ENCODE measurements around a stretch of chr4.

- PRO-cap, 2 experiments, result no peak in any of the 2 experiments
Observed at GRCh38 chr4:99946911-99947638, 657 bp upstream of the DNAJB14 start.

- PRO-cap, 2 experiments, result no peak in any of the 2 experiments
Observed at GRCh38 chr4:99949431-99950172, 473 bp downstream of the H2AZ1 start.

DNA sequence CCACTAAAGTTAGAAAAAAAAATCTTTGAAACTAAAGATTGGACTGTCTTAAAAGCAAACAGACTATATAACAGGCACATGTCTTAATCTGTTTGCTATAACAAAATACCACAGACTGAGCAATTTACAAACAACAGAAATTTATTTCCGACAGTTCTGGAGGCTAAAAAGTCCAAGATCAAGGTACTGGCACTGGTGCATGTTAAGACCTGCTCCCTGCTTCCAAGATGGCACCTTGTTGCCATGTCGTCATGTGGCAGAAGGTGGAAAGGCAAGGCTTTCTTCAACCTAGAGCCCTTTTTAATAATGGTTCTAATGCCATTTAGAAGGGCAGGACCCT is 72.0 kb upstream of the H2AZ1 start:
- PRO-cap, 2 experiments, result no peak in any of the 2 experiments

DNA sequence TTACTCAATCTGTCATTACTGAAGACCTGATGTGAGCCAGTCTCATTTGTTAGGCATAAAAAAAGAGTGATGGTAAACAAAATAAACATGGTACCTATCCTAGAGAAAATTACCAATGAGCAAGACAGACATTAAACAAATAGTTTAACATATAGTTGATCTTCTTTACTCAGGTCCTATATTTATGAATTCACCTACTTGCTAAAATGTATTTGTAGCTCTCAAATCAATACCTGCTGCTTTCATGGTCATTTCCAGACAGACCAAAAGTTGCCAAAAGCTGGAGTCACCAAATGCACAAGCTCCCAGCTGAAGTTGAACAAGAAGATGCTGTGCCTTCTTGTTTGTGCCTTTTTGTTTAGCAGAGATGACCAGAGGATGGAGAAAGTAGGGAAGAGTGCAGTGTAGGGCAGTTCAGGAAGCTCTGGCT is 161.5 kb upstream of the EMCN start:
- PRO-cap, 2 experiments, result no peak in any of the 2 experiments

DNA sequence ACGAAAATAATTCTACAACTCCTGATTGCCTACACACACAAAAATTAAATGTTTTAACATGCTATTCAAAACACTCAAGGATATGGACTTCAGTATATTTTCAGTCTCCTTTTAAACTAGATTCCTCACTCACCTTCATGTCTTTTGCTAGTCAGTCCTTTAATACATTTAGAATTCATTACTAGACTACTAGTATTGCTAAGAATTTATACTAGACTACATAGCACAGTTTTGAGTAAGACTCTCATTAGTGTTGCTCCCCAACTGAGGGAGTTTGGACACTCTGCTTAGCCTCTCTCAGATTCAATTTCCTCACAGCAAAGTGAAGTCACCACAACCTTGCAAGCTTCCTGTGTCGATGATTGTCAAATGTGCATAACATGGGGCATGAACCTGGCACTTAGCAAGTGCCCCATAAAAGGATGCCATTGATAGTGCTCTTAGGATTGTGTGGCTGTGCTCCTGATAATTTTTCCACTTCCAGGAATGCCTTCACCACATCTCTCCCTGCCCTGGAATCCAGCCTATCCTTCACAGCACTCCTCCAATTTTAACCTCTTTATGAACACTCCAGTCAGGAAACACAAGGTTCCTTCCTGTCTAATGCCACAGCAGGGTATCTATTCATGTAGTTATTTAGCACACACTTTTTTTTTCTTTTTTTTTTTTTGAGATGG is 309.5 kb downstream of the PPP3CA start:
- PRO-cap, 2 experiments, result no peak in any of the 2 experiments

- PRO-cap, 2 experiments, result no peak in any of the 2 experiments
Observed at GRCh38 chr4:101040372-101040984, 306.8 kb downstream of the PPP3CA start.

- PRO-cap, 2 experiments, result no peak in any of the 2 experiments
Observed at GRCh38 chr4:101178634-101179369, 168.5 kb downstream of the PPP3CA start.

DNA sequence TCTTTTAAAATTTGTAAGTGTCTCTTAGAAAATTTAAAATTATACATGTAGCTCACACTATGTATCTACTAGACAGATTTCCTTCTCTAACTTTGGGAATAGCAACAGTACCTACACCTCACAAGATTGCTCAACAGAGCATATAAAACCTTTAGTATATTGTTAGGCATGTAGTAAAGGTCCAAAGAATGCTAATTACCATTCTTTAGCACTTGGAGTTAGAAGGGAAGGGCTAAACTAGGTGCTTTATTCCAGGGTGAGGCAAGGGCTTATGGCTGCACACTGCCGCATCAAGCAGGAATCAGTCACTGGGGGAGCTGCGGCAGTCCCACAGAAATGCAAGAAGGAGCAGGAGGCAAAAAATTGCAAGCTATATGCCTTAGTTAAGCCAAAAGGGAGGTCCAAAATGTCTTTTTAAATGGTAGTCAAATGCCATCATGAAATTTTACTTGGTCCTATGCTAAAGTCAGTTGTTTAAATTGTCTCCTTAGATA is 162.7 kb downstream of the PPP3CA start:
- PRO-cap, 2 experiments, result no peak in any of the 2 experiments

DNA sequence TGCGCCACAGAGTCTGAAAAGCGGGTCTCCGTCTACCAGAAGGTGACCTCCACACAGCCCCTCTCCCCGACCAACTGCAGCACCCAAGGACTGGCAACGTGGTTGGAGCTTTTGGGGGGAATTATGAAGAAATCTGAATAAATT is 1.3 kb upstream of the PPP3CA start:
- PRO-cap, 2 experiments, result no peak in any of the 2 experiments

DNA sequence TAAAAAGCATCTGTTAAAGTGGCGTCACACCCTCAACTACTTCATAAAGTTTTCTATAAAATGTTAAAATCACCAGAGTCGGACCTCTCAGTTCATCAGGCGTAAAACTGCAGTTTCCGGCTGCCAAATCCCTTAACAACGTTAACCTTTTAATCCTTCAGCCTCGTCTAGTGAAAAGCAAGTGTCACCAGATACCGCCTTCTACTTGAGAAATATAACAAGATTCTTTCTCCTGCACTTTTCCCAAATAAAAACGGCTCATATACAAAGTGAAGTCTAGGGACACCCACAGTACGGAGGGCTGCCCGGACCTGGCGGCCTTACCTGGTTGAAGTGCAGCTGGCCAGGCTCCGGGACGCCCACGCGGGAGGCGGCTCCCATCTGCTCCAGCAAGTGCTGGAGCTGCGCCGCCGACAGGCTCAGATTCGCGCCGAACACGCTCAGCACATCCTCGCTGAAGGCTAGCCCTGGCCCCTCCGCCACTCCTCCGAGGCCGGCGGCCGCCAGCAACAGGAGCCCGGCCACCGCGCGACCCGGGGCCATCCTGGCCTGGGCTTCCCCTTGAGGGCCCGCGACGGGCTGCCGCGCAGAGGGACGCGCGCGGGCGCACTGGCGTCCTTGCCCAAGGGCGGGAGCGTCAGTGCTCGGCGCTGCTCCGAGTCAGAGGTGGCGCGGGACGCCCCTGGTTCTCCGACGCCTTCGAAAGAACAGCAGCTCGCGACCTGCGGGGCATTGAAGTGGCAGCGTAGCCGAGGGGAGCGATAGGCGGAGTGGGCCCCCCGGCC is 970 bp downstream of the SLC39A8 start:
- PRO-cap, 2 experiments, result peak in 2 of 2 experiments; most common plus-strand start position 422 of the sequence (in 2)

- PRO-cap, 2 experiments, result no peak in any of the 2 experiments
Observed at GRCh38 chr4:102352833-102353244, 7.6 kb upstream of the SLC39A8 start.

- PRO-cap, 2 experiments, result peak in 2 of 2 experiments; most common minus-strand start chr4:102614947 (in 1)
Observed at GRCh38 chr4:102614702-102615585, 113.8 kb downstream of the NFKB1 start.

GRCh38 chr4:102781573-102781956 is 20.8 kb upstream of the MANBA start:
- PRO-cap, 2 experiments, result peak in 1 of 2 experiments; most common minus-strand start chr4:102781692 (in 1)

DNA sequence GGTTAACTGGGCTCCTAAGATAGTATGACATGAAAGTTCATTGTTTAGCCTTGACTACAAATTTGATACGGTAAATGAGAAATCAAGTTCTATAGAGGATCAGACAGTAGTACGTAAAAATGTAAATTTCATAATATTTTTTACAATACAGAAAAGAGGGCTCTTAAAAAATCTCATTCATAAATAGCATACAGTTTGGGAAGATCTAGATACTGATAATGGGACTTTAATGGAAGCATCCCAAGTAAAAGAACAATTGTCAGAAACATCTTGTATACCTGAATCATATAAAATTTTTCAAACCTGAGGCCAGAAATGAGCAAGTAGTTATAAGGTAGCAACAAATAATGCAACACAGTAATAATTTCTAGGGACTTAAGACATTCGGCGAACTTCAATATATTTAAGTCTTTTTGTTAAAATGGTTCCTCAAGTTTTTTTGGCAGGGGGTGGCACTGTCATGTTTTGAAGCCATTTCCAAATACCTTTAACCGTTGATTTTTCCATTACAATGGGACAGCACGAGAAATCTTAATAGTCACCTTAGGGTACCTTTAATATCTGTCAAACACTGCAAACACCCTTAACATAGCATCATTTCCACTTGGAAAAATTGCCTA is 32.5 kb upstream of the MANBA start:
- PRO-cap, 2 experiments, result no peak in any of the 2 experiments

GRCh38 chr4:102817485-102817965 is 9.8 kb downstream of the UBE2D3 start:
- PRO-cap, 2 experiments, result no peak in any of the 2 experiments

DNA sequence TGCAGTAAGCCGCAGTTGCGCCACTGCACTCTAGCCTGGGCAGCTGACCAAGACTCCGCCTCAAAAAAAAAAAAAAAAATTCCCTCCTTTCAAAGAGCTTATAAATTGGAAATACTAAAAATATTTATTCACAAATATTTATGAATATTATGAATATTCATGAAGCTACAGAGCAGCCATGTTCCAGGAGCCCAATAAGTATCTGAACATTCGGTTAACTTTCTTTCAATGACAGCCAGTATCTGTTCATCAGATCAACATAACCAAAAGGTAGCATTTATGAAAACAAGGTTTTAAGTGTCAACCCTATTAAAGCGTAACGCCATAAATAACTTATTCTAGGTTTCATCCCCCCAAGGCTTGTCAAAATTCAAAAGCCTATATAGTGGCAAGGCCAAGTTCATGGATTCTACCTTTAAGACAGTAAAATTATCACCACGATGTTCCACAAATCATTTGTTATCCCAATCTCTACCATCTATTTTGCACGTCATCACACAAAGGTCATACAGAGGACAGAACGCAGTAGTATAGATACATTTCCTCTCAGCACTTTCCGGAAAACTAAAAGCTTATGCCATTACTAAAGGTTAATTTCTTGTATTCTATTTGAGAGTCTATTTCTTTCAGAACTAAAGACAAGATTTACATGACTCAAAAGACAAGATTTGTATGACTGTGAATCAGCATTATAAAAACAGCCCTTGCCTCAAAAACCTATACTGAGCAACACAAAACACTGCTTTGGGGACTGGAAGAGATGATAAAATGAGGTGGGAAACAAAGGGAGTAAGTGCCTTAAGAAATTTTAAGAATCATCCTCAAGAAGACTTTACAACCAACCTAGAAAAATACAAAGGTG is 7.9 kb downstream of the UBE2D3 start:
- PRO-cap, 2 experiments, result no peak in any of the 2 experiments

DNA sequence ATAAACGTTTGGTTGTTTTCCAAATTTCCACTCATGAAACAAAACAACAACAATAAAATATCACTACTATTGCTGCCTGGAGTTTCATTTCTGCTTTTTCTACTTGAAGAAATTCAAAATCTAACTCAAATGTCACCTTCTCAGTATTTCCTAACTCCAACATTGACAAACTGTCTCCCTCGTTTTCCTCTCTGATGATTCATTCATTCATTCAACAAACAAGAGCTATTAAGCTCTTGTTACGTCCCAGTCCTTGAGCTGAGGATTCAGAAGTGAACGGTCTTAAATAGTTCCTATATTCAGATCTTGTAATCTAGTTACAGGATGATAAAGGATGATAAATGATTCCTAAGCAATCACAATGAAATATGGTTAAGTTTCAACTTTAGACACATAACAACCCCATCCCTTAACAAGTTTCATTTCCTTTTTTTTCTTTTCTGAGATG is 1.8 kb downstream of the SLC9B2 start:
- PRO-cap, 2 experiments, result no peak in any of the 2 experiments

- PRO-cap, 2 experiments, result no peak in any of the 2 experiments
Observed at GRCh38 chr4:103255524-103256024, 57.4 kb upstream of the CENPE start.

- PRO-cap, 2 experiments, result no peak in any of the 2 experiments
Observed at GRCh38 chr4:104486997-104487480, 7.7 kb downstream of the CXXC4 start.

GRCh38 chr4:104491913-104492902 is 2.5 kb downstream of the CXXC4 start:
- PRO-cap, 2 experiments, result no peak in any of the 2 experiments